ENCODE data around the genes NME2 and DGKE.

GRCh38 chr17:50867350-50868378 is 1.5 kb upstream of the TOB1 start:
- RAMPAGE, total RNA, result no peak

- RAMPAGE, total RNA, result no peak
These were observed 54.8 kb upstream of the TOB1 start for GRCh38 chr17:50920647-50921564.

- RAMPAGE, total RNA, result no peak
These were observed 73.6 kb upstream of the TOB1 start for GRCh38 chr17:50939704-50940268.

DNA sequence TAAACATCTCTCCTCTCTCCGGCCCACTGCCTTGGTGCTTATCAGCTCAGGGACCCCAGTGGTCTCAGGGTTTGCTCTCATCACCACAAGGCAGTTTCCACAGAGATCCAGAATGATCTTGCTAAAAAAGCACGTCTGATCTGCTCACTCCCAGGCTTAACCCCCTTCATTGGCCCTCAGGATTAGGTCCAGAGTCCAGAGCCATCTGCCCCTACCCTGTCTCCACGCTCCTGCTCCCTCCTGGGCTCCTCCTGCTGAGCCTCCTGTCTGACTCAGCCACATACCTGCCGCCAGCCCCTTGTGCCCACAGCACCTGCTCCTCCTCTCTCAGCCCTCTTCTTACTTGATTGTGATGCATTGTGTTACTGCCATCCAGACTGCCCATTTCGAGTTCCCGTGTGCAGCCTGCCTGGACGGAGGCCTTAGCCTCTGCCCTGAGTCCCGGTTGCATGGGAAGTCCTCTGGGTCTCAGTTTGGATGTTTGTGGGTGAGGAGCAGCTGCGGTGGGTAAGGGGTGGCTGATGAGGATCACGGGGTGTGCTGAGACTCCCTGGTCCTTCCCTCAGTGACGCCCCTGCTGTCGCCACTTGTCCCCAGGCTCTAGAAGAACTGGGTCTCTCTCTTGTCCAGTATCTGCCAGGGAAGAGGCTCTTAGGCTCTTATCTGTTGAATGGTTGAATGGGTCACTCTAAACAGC is 76.2 kb upstream of the TOB1 start:
- RAMPAGE, total RNA, result no peak

DNA sequence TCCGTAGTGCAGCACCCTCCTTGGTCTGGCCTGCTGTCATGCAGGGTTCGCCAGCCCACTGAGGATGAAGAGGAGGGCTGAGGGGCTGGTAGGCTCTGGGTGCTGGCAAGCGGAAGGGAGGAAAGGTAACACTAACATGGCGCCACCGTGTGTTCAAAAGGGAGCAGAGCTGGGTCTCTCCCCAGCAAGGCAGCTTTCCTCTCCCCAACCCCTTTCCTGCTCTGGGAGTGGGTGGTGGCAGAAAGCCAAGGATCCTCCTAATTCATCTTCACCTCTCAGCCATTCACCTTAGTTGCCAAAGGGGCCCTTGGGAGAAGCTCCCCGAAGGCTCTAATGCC is 90.6 kb upstream of the TOB1 start:
- RAMPAGE, total RNA, result no peak

DNA sequence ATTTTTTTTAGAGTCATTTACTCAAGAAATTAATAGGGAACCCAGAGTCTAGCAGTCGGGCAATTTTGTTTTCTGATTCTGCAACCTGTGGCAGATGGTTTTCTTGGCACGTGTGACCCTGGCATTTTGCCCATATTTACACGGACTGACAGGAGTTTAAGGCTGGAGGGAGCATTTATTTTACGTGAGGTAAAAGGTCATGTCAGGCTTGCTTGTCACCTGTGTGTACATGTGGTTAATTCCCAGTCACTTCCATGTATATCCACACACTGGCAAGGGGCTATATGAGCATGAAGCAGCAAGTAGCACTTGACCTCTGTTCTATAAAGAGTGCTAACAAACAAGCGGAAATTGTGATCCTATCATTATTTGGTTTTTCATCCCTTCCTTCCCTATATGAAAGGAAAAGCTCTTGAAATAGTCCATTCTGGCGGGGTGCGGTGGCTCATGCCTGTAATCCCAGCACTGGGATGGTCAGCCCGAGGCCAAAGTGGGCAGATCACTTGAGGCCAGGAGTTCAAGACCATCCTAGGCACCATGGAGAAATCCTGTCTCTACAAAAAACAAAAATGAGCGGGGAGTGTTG is 2.2 kb downstream of the SPAG9 start:
- RAMPAGE, total RNA, result no peak

DNA sequence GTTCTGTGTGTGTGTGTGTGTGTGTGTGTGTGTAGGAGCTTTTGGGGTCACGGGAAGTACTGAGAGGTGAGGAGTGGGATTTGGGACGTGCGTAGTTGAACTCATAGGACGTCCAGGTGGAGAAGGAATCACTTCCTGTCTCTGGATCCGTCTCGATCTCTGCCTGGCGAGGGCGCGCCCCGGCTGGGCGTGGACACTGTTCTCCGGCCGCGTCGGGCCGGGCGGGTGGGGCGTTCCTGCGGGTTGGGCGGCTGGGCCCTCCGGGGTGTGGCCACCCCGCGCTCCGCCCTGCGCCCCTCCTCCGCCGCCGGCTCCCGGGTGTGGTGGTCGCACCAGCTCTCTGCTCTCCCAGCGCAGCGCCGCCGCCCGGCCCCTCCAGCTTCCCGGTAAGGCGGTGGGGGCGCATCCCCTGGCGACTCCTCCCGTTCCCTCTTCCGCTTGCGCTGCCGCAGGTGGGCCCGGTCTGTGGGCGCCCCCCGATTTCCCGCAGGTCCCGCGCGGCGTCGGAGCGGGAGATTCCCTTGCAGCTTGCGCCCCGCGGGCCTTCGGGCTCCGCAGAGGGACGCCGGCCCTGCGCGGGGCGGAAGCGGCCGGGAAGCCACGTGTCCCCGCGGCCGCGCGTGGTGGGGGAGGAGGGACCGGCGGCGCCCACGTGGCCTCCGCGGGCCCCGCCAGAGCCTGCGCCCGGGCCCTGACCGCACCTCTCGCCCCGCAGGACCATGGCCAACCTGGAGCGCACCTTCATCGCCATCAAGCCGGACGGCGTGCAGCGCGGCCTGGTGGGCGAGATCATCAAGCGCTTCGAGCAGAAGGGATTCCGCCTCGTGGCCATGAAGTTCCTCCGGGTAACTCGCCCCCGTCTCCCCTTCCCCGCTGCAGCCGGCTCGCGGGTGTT is at the start of gene NME2:
TSS of gene NME2 (plus strand) at position 300 of the 895 bp plus-strand sequence.
- RAMPAGE, total RNA, result start-site peak on the plus strand centred at position 330 of the sequence, 79 bp wide, 746 and 2,035 reads in 2 replicates; start-site peak on the plus strand centred at position 669 of the sequence, 93 bp wide, 151 and 172 reads in 2 replicates

- RAMPAGE, total RNA, result no peak
These were observed 36.6 kb downstream of the NME2 start for GRCh38 chr17:51202612-51203326.

DNA sequence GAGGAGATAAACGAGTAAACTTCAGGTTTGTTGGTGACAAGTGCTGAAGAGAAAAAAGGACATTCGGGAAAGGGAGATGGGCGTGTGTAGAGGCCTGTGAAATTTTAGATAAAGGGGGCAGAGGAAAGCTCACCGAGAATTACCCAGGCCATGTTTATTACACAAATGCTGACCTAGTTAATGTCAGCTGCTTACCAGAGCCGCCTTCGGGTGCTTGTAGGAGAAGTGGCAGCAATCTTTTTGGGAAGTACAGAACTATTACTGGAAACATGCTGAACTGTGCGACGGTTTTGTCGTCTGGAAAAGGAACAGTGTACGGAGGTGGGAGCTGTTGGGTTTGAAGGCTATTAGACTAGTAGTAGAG is 1.3 kb downstream of the UTP18 start:
- RAMPAGE, total RNA, result no peak

DNA sequence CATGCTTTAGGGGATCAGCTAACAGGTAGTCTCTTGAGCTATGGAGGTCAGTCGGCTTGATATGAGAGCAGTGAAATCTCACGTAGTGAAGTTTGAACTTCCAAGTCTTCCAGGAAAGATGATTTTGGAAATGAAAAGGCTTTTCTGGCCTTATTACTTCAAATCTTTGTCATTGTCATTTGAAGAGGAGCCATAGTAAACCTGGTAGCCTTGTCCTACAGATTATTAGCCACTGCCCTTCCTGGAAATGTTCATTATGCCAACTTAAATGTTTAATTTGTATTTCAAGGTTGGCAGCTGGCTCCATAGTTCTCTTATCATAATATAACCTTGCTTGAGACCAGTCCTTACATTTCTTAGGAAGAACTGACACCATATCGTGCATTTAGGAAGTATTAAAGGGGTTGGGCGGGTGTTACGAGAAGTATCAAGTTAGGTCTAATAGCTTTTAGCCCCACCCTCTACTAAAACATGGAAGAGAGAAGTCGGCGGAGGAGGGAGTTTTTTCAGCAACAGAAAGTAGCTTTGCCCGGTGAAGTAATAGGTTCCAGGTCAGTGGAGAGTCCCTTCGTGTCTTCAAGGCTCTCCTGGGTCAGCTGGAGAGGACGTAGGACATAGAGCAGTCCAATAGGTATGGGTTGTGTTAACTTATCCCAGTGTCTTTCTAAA is 37.9 kb downstream of the UTP18 start:
- RAMPAGE, total RNA, result no peak

DNA sequence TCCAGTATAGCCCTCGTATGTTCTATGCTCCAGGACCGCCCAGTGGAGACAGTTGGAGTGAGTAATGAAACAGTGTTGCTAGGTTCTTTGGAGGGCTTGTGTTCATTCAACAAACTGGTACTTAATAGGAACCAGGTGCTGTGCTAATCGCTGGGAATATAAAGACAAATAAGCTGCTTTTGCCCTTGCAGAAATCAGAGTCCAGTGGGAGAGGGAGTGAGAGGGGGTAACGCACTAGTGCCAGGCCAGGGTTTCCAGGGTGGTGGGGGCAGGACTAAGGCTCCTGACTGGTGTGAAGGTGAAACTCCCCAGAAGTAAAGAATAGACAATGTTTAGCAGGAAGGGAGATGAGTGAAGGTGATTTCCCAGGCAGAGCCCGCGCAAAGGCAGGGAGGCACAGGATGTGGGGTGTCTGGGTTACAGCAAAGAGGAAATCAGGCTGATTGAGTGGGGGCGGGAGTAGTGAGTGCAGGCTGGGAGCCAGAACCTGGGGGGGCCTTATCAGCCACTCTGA is 167.4 kb downstream of the UTP18 start:
- RAMPAGE, total RNA, result no peak

GRCh38 chr17:52389634-52390045 is 231.1 kb upstream of the CA10 start:
- RAMPAGE, total RNA, result no peak

DNA sequence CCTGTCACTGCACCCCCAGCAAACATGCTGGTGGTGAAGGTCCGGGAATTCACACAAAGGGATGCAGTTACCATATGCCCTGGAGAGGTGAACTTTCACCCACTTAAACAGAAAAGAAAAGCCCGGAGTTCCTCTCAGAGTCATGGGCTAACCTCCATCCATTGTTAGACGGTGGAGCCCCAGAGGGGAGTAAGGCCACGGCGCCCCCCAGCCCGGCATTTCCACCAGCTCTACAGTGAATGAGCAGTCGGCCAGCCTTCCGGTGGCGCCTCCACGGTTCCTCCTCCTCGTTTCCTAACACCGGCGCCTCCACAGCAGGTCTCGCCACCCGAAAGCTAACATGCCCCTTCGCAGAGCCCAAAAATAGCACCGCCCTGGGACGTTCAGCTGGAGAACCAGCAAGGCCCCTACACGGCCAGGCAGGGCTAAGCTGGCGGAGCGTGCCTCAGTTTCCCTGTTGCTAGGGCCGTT is 915 bp downstream of the MMD start:
- RAMPAGE, total RNA, result no peak

DNA sequence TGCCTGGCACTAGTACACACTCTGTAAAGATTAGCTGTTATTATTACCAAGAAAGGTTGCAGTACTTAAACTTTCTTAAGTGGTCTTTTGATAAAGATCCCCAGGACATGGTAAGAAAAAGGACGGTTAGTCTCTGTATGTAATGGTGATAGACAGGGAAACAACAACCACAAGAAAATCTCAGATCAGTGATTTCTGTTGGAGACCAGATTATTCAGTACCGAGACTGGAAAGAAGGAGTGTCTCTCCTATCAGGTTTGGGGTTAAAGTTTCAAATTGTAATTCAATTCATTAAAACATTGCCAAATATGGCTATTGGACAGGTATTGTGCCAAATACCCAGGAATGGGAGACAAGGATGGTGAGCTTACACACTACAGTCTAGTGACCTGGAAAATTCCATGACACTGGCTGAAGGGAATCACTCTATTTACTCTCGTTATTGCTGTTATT is 24.9 kb upstream of the MMD start:
- RAMPAGE, total RNA, result no peak

GRCh38 chr17:55732702-55733350 is 10.2 kb upstream of the TMEM100 start:
- RAMPAGE, total RNA, result no peak

DNA sequence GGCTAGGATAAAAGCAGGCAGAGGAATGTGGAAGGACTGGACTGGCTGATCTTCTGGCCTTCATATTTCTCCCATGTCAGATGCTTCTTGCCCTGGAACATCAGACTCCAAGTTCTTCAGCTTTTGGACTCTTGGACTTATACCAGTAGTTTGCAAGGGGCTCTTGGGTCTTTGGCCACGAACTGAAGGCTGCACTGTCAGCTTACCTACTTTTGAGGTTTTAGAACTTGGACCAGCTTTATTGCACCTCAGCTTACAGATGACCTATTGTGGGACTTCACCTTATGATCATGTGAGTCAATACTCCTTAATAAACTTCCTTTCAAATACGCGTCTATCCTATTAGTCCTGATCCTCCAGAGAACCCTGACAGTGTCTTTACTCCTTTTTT is 181.0 kb upstream of the NOG start:
- RAMPAGE, total RNA, result no peak

GRCh38 chr17:56593999-56595327 is 964 bp downstream of the NOG start:
- RAMPAGE, total RNA, result no peak

DNA sequence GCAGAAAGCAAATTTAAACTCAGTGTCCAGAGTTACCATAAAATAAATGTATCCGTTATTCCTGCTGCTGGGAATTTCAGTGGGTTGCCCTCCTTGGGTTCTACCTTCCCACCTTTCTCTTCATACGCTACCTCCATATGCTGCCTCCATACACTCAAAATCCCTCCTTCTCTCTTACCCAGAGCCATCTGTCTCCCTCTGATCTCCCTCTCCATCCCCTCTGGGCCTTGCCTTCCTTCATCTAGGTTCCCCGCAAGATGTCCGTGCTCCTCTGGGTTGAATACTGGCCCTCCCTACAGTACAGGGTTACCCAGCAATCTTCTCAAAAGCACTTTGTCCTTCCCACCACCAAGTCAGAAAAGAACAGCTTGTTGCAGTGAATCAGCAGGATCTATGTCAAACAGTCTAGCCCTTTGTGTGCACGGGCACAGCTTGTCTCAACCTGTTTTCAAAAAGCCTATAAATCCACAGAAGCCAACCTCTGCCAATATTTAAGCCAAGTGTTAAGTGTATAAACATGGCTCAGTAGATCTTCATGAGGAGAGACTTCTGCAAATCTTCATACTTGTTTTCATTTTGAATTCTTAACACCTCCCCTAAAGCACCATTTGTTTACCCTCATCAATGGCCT is 25.3 kb downstream of the C17orf67 start:
- RAMPAGE, total RNA, result no peak

DNA sequence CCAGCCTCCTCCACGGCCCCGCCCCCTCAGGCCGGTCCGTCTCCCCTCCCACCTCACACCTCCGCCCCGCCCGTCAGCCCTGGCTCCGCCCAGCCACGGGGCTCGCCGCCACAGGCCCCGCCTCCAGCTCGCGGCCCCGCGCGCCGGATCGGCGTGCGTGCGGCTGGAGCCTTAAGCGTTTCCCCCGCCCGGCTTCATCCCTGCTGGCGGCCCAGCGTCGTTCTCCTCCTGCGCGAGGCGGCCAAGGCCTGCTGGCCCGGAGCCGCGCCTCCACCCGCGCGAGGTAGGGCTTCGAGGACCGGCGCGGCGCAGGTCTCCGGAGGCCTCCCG is at the start of gene DGKE:
TSS of gene DGKE (plus strand) at position 174 of the 330 bp plus-strand sequence.
- RAMPAGE, total RNA, result no peak

GRCh38 chr17:56836720-56837134 is 2.8 kb downstream of the DGKE start:
- RAMPAGE, total RNA, result no peak

Data from foreskin keratinocyte (primary cell).